Esophagus squamous epithelium (tissue), 4 donors: ENCODE measurements around a stretch of chr6.

GRCh38 chr6:112252530-112253295 lies 1.7 kb downstream of the LAMA4 start:
- PRO-cap: no peak
- RAMPAGE, long total RNA, 4 experiments: no peak in any of the 4 experiments

GRCh38 chr6:113221743-113222310 lies 635.3 kb upstream of the MARCKS start:
- PRO-cap: no peak
- RAMPAGE, long total RNA, 4 experiments: no peak in any of the 4 experiments

GRCh38 chr6:113530833-113531319 lies 326.3 kb upstream of the MARCKS start:
- PRO-cap: no peak
- RAMPAGE, long total RNA, 4 experiments: no peak in any of the 4 experiments

DNA sequence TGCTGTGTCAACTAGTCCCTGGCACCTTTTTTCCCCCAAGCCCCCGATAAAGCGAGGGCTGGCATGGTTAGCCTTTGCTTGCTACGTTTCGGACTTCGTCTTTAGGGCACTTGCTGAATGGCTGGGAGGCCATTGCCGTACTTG lies 2.0 kb downstream of the MARCKS start:
- PRO-cap: no peak
- RAMPAGE, long total RNA, 4 experiments: no peak in any of the 4 experiments

GRCh38 chr6:113903634-113904263 lies 46.6 kb downstream of the MARCKS start:
- PRO-cap: bidirectional peak, plus-strand start at chr6:113904120, minus-strand start at chr6:113903983
- RAMPAGE, long total RNA, 4 experiments: no peak in any of the 4 experiments

DNA sequence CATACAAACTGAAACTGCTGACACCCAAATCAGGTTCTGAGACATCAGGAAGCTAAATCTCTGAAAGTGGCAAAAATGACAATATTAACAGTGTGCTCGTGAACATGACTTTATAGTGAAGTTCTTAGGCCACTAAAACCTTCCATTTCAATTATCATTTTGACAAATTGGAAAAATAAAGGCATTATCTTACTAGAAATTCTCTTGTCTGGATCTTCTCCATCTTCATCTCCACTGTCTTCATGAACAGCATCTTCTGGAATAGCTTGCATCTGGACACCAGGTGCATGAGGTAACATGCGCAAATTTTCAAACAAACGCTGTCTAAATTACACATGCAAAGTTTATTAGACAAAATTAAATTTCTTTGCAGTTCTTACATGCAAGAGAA lies 26.9 kb downstream of the HDAC2 start:
- PRO-cap: no peak
- RAMPAGE, long total RNA, 4 experiments: no peak in any of the 4 experiments

GRCh38 chr6:116369329-116370008 lies 1.3 kb upstream of the DSE start:
- PRO-cap: unidirectional peak, plus-strand start at chr6:116369845
- RAMPAGE, long total RNA, 4 experiments: no peak in any of the 4 experiments

GRCh38 chr6:116512617-116512866 lies 1.1 kb downstream of the CALHM5 start:
- PRO-cap: no peak
- RAMPAGE, long total RNA, 4 experiments: no peak in any of the 4 experiments

DNA sequence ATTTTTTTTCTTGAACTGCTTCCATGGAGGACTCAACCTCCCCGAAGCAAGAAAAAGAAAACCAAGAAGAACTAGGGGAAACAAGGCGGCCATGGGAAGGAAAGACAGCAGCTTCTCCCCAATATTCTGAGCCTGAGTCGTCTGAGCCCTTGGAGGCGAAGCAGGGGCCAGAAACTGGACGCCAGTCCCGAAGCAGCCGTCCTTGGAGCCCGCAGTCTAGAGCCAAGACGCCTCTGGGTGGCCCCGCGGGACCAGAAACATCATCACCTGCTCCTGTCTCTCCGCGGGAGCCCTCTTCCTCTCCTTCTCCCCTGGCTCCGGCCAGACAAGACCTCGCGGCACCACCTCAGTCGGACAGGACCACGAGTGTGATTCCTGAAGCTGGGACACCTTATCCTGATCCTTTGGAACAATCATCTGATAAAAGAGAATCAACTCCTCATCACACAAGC lies 348 bp downstream of the RSPH4A start:
- PRO-cap: no peak
- RAMPAGE, long total RNA, 4 experiments: no peak in any of the 4 experiments

GRCh38 chr6:117535155-117535343 lies 52.6 kb downstream of the DCBLD1 start:
- PRO-cap: bidirectional peak, plus-strand start at chr6:117535286, minus-strand start at chr6:117535031
- RAMPAGE, long total RNA, 4 experiments: no peak in any of the 4 experiments

DNA sequence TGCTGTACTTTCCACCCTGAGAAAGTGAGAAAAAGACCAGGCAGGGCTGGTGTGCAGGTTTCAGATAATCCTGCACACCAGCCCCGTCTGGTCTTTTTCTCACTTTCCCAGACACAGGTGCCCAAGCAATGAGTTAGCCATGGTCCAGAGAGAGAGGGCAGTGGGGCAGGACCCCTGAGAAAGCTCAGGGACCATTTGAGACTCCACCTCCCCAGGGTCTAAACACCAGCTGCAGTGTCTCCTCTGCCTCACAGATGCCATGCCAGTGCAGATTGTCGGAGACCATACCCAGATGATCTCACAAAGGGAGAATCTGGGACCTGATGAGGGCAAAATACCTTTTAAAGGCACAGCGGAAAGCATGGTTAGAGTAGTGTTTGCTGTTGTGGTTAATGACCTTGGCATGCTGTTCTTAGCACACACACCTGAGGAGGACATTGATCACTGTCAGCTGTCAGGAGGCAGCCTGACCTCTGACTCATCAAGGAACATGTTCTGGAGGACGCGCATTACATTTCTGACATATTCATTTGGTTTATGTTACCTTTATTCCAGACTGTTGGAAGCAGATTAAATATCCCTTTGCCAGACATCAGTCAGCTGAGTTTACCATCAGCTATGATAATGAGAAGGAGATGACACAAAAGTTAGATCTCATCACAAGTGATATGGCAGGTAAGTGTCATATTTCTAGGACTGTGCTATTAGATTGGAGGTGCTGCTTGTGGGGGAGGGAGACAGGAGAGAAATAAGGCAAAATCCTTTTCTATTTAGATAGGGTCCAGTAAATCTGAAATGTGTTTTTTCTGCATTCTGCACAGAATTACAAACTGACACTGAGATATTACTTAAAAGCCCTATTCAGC lies 57.2 kb downstream of the GOPC start:
- PRO-cap: no peak
- RAMPAGE, long total RNA, 4 experiments: no peak in any of the 4 experiments

DNA sequence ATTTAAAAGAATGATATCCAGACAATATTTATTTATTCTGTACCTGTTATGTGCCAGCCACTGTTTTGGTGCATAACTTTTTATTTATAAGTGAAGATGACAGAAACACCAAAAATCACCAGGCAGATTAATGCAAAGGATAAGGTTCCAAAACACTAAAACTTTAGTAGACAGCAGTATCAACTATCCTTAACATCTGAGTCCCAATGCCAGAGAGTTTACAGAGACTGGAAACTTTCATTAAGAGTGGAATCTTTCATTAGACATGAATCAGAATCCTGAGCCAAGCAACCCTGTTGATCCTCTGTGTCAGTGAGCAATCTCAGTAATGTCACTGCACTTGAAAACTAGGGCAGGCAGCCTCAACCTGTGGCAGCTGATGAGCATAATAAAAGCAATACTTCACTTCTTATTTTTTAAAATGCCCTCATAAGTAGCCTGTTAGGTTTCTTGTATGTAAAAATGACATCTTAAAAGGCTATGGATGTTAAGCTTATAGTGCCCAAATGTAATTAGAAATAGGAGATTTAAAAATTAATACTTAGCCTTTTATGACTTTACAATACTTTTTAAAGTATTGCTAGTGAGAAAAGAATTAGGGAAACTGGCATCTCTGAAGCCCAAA lies 252.7 kb upstream of the PLN start:
- PRO-cap: no peak
- RAMPAGE, long total RNA, 4 experiments: no peak in any of the 4 experiments

DNA sequence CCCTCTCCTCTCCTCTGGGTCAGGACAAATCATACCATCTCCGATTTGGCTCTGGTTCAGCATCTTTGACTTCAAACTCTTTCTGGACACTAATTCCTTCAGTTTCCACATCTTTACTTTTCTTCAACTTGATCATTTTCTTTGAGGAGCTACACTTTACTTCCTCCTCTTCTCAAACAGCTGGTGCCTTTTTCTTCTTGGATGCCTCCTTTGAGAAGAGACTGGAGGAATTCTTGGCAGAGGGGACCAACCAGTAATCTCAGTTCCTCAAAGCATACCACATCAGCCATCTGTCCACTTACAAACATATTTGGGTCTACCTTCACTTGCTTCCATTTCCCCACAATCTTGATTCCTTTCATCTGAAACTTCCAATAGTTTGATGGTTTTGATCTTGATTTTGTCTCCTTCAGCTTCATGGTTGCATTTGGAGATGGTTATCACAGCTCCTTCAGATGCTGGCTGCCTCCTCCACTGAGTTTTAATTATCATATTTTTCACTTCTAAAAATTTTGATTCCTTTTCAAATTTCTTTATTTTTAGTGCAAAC lies 93.4 kb upstream of the PLN start:
- PRO-cap: no peak
- RAMPAGE, long total RNA, 4 experiments: no peak in any of the 4 experiments

GRCh38 chr6:118550959-118551502 lies 2.9 kb downstream of the PLN start:
- PRO-cap: no peak
- RAMPAGE, long total RNA, 4 experiments: no peak in any of the 4 experiments

GRCh38 chr6:118650297-118651404 lies 740 bp downstream of the CEP85L start:
- PRO-cap: unidirectional peak, plus-strand start at chr6:118650618; unidirectional peak, plus-strand start at chr6:118650739; bidirectional peak, plus-strand start at chr6:118651336, minus-strand start at chr6:118651333
- RAMPAGE, long total RNA, 4 experiments: no peak in any of the 4 experiments

- PRO-cap: bidirectional peak, plus-strand start at chr6:118895259, minus-strand start at chr6:118895109; unidirectional peak, minus-strand start at chr6:118895318
- RAMPAGE, long total RNA, 4 experiments: no peak in any of the 4 experiments
These were observed 1.0 kb downstream of the ASF1A start for GRCh38 chr6:118894838-118895465.

DNA sequence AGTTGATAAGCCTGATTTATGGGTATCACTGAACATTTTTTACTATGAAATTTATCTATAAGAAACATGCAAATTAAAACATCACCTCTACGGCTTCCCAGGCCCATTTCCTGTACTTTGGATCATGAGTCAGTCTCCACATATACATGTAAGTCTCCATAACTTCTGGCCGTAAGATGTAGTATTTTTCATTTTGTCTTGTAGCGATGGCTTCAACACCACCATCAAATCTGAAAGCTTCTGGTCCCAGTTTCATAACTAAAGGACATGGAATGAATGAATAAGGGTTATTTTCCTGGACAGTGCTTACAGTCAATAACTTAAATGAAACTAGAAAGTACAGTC lies 109.8 kb upstream of the FAM184A start:
- PRO-cap: no peak
- RAMPAGE, long total RNA, 4 experiments: no peak in any of the 4 experiments

DNA sequence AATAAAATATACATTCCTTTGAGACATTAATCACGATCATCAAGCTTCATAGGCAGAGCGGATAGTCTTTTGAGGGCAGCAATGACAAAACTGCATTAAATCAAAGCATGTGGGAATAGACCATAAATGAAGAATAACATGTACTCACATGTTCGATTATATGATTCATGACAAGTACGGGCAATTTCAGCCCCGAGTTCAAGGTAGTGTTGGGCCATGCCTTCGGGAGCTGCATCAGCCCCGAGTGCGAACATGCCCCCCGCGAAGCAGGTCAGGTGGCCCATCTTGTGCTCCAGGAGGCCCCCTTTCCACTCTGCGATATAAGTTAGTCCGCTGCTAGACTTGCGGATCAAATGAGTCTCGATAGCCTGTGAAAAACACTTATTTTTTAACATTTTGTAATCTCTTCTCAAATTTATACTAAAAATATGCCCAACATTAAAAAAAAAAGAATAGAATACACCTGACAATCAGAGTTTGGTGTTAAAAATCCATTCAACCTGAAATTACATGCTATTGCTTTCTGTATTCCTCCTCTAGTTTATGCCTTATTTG lies 111.1 kb upstream of the FAM184A start:
- PRO-cap: no peak
- RAMPAGE, long total RNA, 4 experiments: no peak in any of the 4 experiments

DNA sequence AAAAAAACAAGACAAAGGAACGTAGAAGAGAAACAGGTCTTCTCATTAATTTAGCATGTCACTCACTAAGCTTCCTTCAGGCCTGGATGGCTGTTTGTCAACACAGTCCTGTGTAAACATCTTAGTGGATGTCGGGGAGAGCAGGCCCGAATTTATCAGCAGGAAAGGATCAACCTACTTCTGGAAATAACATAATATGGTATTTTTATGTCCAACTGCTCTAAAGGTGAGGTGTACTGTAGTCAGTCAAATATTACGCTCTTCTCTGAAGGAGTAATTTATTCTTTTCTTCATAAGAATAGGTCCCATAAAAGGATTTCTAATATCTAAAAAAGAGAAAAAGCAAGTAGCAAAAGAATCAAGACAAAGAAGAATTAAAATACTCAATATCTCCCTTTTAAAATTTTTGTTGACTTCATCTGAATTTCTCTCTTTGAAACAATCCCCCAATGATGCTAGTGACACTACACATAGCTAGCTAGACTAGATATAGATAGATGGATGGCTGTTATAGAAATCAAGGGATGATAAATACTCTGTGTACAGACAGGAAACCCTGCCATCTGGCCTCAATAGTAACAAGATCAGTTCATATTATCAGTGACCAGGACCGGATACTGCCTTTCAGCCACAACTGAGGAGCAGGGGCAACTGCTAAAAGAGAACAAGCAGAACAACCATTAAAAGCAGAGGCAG lies 118.0 kb upstream of the FAM184A start:
- PRO-cap: no peak
- RAMPAGE, long total RNA, 4 experiments: no peak in any of the 4 experiments

DNA sequence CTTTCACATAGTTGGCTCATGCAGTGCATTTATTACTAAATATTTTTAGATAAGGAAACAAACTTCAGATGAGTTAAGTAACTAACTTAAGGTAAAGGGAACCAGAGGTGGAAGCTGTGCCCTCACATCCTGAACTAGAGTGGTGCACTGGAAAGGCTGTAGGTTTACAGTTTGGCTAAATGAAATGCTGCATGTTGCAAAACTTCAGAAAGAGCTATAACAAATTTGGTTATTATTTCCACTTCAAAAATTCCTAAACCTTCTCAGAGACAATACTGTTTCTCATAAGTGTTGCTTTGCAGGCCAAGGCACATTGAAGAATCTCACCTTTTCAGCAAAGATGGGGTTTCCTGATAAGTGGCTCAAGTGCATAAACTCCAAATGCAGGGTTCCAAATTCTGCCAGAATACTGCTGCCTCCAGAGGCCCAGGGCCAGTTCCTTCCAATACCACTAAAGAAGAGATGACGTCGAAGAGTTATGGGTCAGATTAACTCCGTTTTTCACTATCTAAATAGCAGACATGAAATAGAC lies 126.0 kb upstream of the FAM184A start:
- PRO-cap: no peak
- RAMPAGE, long total RNA, 4 experiments: no peak in any of the 4 experiments